Right cardiac atrium (tissue), 1 donor: Measurements from ENCODE around the genes CD300A and MRPS7.

GRCh38 chr17:73771395-73771816 lies 127.2 kb upstream of the SDK2 start:
- PRO-cap, result no peak

GRCh38 chr17:73952137-73953233 lies 251.0 kb upstream of the RPL38 start:
- PRO-cap, result no peak

GRCh38 chr17:74387376-74387903 lies 20.1 kb downstream of the GPR142 start:
- PRO-cap, result no peak

- PRO-cap, result no peak
Observed at GRCh38 chr17:74465916-74467145, at the start of gene CD300A. Gene CD300A (plus strand): TSS chr17:74466634.

- PRO-cap, result no peak
Observed at GRCh38 chr17:74520058-74520571, 11.2 kb downstream of the CD300LB start.

GRCh38 chr17:74532057-74532766 lies 937 bp upstream of the CD300LB start:
- PRO-cap, result no peak

DNA sequence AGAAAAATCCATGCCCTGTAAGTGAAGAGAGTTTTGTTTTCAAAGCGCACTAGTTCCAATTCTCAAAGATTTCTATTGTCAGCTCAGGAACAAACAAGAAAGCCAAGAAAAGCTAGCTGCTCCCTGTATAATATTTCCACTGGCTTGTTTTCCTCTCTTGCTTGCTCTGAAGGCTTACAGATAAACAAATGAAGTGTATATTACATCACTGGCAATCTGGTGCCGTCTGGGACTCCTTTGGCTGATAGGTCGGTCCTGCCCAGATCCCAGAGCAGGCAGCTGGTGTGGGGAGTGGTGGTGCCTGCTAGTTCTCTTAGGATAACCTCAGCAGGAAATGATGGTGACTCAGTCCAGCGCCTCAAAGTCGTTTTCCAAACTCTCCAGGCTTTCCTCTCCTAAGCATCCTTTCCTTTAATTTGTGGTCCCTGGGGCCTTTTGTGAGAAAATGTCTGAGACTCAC lies 35.2 kb downstream of the CD300LF start:
- PRO-cap, result no peak

- PRO-cap, result no peak
Observed at GRCh38 chr17:74752687-74753384, 4.4 kb downstream of the NHERF1 start.

DNA sequence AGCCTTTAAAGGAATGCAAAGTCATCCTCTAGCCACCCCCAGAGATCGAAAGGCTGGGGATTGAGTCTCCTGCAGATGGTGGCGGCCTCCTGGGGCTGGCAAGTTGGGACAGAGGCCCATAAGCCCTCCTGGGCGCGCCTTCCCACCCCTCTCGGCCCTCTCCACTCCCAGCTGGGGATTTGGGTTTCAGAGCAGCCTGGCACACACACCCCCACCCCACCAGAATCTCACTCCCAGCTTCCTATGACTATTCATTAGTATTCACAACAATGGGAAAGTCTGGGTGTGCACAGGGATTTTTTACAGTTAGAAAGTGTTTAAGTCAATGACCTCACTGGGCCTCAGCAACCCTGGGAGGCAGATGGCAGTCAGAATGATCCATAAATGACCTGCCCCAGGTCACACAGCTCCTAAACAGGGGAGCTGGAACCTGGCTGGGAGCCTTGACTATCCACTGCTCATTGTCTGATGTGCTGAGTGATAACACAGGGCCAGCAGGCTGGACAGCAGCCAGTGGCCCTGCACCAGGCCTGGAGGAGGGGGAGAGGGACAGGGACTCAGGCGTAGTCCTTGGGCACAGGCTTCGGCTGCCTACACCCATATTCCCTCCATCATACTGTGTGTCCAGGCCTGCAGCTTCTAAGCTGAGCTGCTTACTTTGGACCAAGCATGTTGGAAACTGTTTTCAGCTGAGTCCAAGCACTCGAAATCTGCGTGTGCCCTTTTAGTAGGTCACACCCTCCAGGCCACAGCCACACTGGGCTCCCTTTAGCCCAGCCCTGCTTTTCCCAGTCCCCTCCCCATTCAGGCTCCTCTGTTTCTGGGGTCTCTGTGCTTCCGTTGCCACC lies 12.2 kb downstream of the NHERF1 start:
- PRO-cap, result no peak

DNA sequence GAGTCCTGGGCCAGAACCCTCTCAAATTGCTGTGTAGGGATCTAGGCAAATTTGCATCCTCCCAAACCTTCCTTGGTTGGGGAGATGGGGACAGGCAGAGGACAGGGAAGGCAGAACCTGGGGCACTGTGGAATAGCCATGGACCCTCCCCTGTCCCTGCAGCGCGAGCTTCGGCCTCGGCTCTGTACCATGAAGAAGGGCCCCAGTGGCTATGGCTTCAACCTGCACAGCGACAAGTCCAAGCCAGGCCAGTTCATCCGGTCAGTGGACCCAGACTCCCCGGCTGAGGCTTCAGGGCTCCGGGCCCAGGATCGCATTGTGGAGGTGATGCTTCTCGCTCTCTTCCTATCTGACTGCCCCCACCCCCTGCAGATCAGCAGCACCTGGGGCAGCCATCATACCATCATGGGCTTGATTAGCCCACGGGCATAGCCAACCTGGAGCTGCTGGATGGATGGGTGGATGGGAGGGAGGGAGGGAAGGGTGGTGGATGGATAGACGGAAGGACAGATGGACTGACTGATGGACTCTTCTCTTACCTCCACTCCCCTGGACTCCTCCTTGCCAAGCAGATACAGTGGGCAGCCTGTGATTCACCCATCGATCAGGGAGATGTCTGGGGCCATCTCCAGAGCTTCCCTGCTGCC lies 13.5 kb downstream of the NHERF1 start:
- PRO-cap, result no peak

DNA sequence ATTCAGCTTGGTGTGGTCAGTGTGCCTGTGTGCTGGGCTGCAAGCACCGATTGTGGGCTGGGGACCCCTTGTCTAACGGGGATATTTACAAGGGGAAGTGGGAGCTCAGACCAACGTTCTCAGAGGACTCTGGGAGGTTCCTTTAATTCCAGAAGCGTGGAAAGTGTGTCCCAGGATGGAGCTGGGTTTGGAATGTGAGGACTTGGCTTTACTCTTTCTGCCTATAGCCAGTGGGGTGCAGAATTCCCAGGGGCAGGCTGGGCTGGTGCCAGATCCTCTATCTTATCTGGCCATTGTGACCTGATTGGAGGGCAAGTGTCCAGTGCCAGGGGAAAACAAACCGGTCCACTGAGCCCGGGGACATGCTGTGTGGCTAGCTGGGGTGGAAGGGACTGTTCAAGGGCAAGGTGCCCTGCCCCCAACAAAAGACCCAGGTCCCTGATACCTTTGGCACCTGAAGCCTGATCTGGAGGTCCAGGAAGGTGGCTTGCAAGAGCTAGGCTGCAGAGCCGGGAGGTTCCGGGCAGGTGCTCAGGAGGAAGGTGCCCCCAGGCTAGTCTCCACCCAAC lies 6.5 kb downstream of the NAT9 start:
- PRO-cap, result no peak

DNA sequence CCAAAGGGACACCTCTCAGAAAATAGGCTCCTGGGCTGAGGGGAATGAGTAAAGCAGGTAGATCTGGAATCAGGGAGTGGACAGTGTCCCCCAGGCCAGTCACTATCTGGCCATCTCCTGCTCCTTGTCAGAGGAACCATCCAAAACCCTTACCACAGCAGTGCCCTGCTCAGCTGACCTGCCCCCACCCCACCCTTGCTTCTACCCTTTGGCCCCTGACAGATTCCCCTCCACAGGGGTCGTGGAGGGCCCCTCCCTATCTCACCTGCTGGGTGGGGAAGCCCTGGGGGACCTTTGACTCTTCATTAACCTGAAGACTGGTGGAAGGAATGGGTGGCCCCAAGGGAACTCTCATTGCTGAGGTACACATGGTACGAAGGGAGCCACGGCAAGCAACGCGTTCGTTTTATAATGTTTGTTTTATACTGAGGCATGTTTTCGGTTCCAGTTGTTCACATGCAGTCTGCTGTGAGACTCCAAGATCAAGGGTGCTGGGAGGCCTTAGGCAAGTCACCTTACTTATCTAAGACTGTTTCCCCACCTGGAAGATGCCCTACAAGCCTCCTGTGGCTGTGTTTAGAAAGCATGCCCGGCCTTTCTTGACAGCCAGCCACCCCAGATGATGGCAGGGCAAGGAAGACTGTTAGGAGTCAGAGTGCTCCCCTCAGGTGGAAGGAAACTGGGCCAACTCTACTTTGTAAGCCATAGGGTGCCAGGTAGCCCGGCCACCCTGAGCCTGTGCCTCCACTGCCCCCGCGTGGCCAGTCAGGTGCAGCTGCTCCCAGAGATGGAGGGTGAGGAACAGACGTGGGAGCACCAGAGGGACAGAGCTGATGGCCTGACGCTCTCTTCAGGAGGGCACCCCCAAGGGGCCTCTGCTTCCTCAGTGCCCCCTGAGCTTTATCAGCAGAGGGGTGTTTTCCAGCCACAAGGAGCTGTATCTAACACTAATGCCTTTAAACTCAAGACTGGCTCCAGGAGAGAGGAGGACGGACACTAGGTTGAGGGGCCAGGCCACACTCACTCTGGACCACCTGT lies 5.7 kb downstream of the NAT9 start:
- PRO-cap, result no peak

GRCh38 chr17:74772618-74773270 lies 3.4 kb downstream of the NAT9 start:
- PRO-cap, result no peak

DNA sequence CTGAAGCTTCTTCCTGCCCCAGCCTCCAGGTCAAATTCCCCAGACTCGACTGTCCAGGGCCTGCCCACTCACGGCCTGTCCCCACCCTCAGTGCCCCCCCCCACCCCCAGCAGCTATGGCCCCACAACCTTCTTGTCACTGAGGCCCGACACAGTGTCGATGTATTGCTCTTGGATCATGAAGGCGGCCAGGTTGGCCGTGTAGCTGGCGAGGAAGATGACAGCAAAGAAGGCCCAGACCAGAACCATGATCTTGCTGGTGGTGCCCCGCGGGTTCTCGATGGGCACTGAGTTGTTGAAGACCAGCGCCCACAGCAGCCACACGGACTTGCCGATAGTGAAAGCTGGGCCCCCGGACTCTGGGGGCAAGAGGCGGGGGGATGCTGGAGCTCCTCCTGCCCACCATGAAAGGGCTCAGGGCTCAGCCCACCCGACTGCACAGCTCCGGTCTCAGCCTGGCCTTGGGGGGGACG lies 12.5 kb downstream of the GRIN2C start:
- PRO-cap, result no peak

DNA sequence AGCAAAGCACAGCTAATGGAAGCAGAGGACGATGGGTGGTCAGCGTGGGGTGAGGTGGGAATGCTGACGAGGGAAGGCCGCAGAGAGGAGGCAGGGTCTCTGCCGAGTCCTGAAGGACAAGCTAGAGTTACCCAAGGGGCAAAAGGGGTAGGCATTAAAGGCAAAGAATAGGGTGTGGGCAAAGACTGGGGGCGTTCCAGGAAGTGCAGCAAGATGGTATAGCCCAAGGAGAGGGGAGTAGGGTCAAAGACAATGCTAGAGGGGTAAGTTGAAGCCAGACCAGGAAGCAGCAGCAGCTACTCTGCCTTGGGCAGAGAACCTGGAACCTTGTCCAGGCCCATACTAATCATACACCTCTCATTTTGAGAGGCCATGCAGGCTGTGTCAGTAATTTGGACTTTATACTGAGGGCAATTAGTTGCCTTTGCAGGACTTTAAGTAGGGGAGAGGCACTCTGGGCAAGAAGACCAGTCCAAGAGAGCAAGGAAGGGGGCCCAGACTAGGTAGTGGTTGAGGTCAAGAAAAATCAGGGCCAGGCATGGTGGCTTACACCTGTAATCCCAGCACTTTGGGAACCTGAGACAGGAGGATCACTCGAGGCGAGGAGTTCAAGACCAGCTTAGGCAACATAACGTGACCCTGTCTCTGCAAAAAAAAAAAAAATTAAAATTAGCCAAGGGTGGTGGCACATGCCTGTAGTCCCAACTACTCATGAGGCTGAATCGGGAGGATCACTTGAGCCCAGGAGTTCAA lies 2.8 kb downstream of the OTOP3 start:
- PRO-cap, result no peak

- PRO-cap, result unidirectional peak, plus-strand start at chr17:75131089; unidirectional peak, plus-strand start at chr17:75131205; bidirectional peak, plus-strand start at chr17:75131538, minus-strand start at chr17:75131463
Observed at GRCh38 chr17:75130632-75131652, 600 bp downstream of the NT5C start.

DNA sequence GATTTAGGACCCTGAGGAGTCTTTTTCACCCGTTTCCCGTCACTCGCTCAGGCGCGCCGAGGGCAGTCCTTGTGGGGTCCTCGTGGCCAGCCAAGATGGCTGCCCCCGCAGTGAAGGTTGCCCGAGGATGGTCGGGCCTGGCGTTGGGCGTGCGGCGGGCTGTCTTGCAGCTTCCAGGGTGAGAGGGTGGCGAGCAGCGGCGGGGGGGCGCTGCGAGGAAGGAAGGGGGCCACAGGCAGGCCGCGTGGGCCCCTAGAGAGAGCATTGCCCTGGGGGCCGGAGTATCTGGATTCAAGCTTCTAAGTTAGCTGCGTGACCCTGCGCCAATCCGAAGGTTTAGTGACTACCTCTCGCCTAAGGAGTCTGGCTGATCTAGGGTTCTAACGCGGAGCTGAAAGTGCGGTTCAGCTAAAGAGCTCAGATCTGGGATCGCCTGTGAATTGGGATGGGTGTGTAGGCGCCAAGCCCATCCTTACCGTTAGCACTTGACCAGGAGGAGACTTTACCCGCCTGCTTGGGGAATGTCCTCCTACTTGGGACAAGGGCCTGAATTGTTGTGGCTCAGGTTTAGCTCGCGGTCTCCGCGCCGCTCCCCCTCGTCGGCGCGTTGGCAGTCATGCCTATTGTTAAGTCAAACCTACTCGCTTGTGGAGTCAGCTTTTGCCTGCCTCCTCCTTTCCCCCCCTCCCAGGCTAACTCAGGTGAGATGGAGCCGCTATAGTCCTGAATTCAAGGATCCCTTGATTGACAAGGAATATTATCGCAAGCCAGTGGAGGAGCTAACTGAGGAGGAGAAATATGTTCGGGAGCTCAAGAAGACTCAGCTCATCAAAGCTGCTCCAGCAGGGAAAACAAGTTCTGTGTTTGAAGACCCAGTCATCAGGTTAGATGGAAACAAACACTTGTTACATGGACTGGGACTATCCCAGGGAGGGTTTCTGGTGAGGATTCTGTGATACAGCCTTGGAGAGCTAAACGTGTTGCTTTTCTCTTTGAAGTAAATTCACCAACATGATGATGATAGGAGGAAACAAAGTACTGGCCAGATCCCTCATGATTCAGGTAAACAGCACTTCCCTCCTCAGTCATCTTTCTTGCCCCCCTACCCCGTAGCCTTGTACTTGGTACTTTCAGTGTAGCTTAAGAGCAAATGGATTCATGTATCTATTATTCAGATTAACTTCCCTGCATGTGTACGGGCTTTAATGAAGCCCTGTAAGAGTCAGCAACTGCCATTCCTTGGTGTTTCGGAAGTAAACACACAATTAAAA lies at the start of gene MRPS7:
Gene MRPS7, plus strand, starts transcription at position 74 of the 1,271 bp plus-strand sequence.
- PRO-cap, result bidirectional peak, plus-strand start at position 101 of the sequence, minus-strand start outside the sequence

- PRO-cap, result no peak
Observed at GRCh38 chr17:75315337-75316375, 26.4 kb upstream of the SLC25A19 start.

DNA sequence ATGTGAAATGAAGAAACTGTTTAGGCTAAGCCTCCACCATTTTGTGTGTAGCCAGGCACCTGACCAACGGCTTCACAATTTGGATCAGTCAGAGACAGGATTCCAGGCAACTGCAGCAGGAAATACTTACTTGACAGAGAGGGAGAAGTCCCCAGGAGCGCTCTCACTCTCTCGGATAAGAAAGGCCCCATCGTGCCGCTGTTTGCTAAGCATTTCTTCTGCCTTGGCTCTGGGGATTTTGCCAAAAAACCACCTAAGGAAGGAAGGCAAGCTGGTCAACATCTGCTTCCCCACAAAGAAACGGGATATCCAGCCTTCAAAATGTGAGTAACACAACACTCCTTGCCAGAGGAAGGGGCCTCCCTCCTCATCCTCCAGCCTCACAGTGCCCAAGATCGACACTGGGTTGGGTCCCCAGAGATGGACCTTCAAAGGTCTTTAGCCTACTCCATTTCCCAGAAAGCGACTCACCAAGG lies 36.6 kb upstream of the SLC25A19 start:
- PRO-cap, result no peak

DNA sequence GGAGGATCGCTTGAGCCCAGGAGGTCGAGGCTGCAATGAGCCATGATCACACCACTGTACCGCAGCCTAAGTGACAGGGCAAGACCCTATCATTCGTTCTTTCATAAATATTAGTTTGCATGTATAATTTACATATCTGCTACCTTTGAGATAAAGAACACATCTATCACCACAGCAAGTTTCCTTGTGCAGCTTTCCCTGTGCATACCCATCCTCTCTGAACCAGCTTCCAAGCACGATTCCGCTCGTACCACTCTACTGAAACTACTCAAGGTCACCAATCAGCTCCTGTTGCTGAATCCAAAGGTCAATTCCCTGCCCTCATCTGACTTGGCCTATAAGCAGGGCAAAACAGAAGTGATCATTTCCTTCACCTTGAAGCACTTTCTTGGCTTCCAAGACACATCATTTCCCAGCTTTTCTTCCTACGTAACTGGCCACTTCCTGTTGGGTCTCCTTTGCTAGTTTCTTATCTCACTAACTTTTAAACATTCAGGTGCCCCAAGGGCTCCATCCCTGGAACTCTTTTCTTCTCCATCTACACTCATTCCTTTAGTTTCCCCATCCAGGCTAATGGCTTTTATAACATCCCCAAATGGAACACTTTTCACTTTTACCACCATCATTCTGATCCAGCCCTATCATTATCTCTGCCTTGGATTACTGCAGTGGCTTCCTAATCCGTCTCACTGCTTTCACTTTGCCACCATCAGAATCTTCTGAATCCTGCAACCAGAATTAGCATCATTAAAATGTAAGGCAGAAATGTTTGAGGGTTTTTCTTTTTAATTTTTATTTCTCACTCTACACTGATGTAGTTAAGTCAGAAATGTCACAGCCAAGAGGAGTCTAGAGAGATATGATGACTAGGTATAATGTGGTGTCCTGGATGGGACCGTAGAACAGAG lies 48.8 kb downstream of the GRB2 start:
- PRO-cap, result no peak